Pulmonary artery (tissue), 1 donor: ENCODE measurements around the genes ENTPD3 and ZNF621.

- PRO-cap, result no peak
Observed at GRCh38 chr3:39145851-39146437, 7.4 kb downstream of the CSRNP1 start.

GRCh38 chr3:39186003-39186518 is 6.3 kb downstream of the XIRP1 start:
- PRO-cap, result no peak

- PRO-cap, result no peak
Observed at GRCh38 chr3:39288352-39288920, 8.6 kb upstream of the CX3CR1 start.

DNA sequence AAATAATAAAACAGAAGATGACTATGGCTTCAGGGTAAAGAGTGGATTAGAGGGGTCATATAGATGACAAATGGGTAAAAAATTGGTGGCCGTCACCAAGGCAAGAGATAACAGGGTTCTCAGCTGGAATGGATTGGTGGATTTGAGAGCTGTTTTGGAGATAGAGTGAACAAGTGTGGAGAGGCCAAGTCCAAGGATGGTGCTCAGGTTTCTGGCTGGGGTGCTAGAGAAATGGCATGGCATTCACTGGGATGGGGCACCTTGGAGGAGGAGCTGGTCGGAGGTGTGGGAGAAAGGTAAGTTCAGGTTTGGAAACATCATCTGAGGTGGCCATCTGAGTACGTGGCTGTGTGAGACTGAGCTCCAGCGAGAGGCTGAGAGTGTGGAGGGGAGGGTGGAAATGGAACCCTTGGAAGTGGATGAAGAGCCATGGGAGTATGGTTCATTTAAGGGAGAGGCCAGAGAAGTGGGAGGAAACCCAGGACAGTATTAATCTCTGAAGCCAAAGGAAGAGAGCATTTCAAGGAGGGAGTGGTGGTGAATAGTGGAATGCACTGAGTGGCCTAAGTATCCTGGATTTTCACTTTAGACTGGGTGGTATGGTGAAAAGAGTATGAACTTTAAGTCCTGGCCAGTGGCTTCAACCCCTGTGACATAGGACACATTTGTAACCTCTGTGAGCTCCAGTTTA is 3.6 kb downstream of the SLC25A38 start:
- PRO-cap, result no peak

DNA sequence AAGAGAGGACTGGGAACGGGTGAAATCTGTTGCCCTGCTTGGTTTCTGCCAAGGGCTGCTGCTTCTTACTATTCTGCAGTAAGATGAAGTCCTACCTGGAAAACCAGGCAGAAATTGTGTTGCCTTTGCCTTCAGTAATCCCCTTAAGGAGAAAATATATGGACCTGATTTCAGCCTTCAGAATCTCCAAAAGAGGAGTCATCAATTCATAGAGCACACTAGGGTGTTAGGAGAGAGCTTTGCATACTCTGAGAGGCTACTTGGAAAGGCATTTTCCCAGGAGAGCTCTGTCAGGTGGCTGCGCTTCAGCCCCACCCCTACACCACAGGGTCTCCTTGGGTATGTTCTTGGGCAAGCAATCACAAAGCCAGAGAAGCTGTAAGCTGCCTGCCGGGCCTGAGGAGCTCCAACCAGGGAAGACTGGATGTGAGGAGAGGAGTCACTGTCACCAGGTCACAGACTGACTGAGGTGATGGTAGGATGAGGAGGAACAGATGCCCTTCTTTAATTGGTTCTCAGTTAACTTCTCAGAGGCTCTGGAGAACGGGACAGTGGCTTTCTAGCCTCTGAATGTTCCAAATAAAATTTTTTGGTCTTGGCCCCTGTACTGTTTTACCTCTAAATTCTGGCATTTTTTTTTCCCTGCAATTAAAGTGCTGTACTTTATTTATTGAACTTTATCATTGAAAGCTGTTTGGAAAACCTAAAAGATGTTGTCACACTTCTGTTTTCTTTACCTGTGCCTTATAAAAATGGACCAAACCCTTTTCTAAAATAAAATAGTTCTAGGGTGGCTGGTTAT is 9.8 kb upstream of the RPSA start:
- PRO-cap, result no peak

GRCh38 chr3:39414418-39415094 is 8.0 kb downstream of the RPSA start:
- PRO-cap, result no peak

DNA sequence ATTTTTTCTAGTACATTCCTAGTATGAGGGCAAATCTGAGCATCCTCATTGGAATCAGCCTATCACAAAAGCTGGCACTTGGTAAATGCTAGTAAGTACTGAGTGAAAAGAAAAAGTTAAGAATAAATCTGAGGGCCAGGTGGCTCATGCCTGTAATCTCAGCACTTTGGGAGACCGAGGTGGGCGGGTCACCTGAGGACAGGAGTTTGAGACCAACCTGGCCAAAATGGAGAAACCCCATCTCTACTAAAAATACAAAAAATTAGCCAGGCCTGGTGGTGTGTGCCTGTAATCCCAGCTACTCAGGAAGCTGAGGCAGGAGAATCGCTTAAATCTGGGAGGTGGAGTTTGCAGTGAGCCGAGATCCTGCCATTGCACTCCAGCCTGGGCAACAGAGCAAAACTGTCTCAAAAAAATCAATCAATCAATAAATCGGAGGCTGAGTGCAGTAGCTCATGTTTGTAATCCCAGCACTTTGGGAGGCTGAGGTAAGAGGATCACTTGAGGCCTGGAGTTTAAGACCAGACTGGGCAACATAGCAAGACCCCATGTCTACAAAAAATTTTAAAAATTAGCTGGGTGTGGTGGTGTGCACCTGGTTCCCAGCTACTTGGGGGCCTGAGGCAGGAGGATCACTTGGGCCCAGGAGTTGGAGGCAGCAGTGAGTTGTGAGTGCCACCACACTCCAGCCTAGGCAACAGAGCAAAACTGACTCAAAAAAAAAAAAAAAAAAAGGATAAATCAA is 8.7 kb downstream of the RPSA start:
- PRO-cap, result no peak

DNA sequence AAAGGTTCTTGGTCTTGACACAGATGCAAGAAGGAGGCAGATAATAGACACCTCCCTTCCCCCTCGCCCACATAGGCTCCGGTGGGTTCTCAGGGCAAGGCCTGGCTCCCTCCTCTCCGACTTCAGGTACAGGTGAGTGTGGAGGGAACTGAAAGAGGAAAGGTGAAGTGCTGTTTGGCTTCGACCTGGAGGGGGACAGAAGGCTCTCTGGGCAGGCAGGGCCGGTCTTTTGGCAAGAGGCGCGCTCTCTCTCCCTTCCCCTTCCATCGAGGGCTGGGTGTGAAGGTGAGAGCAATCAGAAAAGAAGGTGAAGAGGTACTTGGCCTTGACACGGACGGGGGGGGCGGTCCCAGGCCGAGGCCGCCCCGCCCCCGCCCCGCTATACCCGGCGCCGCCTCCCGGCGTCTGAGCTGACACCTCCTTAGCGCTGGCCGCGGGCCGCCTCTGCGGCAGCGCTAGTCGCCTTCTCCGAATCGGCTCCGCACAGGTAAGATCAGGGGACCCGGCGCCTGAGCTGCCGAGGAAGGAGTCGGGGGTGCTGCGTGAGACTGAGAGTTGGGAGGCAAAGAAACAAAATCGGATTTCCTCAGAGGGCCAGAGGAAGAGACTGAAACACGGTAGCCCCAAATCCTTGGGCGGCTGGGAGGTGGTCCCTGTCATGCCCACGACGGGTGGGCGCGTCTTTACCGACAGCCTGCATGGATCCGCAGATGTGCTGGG is at the start of gene ENTPD3:
Gene ENTPD3 (plus strand): TSS at position 410 of the 720 bp plus-strand sequence.
- PRO-cap, result no peak

DNA sequence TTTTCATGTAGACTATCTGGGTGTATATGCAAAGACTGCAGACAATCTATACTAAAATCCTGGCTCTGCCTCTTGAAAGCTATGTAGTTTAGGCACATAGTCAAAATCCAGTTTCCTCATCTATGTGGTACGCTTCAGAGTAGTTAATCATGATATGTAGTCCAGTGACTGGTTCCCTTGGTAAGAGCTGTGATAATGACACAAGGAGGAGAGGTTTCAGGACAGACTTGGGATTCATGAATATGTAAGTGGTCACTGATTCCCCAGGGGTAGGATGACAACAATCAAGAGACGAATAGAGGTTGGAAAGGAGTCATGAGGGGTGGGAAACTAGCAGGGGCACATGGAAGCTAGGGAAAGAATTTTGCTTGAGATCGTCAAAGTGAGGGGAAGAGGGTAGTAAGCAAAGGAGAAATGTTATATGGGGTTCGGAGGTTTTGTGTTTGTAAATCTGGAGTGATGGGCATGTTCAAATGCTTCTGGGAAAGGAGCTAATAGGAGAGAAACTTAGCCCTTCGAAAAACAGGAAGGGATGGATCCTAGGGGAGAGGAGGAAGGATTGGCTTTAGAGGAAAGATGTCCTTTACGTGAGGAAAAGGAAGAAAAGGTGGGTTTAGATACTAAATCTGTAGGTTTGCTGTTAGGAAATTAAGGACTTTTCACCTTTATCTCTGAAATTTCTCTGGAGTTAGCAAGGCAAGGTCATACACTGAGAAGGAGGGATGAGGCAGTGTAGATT is 7.9 kb downstream of the RPL14 start:
- PRO-cap, result no peak

DNA sequence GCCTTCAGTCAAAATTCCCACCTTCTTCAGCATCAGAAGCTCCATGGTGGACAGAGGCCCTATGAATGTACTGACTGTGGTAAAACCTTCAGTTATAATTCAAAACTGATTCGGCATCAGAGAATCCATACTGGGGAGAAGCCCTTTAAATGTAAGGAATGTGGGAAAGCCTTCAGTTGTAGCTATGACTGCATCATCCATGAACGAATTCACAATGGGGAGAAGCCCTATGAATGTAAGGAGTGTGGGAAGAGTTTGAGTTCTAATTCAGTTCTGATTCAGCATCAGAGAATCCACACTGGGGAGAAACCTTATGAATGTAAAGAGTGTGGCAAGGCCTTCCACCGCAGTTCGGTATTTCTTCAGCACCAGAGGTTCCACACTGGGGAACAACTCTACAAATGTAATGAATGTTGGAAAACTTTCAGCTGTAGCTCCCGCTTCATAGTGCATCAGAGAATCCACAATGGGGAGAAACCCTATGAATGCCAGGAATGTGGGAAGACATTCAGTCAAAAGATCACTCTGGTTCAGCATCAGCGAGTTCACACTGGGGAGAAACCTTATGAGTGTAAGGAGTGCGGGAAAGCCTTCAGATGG is 10.5 kb downstream of the ZNF619 start:
- PRO-cap, result no peak

DNA sequence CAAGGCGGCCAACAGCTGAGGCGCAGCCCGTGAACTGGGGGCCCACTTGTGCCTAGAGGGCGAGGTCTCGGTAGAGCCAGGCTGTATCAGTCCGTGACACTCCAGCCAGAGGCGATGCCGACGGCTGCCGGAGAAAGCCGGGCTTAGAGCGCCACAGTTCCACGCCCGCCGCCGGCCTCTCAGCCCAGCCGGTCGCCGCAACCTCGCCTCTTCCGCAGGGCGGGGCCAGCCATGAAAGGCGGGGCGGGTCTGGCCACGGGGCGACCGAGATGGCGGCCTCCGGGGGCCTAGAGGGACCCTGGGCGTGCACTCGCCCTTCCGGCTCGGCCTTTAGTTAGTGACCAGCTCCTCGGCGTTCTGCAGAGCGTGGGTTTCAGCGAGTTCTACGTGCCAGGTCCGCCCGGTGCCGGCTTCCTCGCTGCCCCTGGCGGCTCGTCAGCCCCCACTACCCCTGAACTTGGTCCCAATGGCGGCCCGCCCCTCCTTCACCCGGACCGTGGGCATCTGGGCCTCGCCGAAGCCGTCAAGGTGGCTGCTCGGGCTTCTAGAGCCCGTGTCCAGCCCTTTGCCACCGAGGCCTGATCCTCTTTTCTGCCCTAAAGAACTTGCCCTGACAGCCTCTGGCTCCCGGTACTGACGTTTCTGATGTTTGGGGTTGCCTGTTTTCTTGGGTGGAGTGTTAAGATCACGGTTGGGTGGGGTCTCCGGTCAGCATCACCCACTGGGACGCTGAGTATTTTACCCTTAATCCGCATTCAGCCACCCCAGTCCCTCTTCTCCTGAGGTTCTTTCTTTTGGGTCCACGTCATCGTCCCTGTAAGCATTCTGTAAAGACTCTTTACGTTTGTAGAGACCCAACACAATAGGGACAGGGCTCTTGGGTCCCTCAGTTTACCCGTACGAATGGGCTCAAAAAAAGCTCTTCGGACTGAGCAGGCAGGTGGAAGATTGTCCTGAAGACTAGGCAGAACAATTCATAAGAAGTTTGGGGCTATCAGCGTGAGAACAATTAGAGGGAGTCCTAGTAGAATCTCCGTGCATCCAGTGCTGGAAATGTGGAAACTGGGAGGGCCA is at the start of gene ZNF621:
Gene ZNF621 (plus strand): TSS at position 316 of the 1,074 bp plus-strand sequence.
- PRO-cap, result bidirectional peak, plus-strand start at position 290 of the sequence, minus-strand start at position 179 of the sequence

- PRO-cap, result no peak
Observed at GRCh38 chr3:40892762-40893087, 306.6 kb upstream of the CTNNB1 start.

- PRO-cap, result no peak
Observed at GRCh38 chr3:40975439-40976421, 223.6 kb upstream of the CTNNB1 start.

- PRO-cap, result no peak
Observed at GRCh38 chr3:41115071-41115537, 84.2 kb upstream of the CTNNB1 start.

- PRO-cap, result no peak
Observed at GRCh38 chr3:41198577-41199170, 631 bp upstream of the CTNNB1 start.

DNA sequence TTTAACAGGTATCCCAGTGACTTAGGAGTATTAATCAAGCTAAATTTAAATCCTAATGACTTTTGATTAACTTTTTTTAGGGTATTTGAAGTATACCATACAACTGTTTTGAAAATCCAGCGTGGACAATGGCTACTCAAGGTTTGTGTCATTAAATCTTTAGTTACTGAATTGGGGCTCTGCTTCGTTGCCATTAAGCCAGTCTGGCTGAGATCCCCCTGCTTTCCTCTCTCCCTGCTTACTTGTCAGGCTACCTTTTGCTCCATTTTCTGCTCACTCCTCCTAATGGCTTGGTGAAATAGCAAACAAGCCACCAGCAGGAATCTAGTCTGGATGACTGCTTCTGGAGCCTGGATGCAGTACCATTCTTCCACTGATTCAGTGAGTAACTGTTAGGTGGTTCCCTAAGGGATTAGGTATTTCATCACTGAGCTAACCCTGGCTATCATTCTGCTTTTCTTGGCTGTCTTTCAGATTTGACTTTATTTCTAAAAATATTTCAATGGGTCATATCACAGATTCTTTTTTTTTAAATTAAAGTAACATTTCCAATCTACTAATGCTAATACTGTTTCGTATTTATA is 24.7 kb downstream of the CTNNB1 start:
- PRO-cap, result unidirectional peak, minus-strand start at position 380 of the sequence

DNA sequence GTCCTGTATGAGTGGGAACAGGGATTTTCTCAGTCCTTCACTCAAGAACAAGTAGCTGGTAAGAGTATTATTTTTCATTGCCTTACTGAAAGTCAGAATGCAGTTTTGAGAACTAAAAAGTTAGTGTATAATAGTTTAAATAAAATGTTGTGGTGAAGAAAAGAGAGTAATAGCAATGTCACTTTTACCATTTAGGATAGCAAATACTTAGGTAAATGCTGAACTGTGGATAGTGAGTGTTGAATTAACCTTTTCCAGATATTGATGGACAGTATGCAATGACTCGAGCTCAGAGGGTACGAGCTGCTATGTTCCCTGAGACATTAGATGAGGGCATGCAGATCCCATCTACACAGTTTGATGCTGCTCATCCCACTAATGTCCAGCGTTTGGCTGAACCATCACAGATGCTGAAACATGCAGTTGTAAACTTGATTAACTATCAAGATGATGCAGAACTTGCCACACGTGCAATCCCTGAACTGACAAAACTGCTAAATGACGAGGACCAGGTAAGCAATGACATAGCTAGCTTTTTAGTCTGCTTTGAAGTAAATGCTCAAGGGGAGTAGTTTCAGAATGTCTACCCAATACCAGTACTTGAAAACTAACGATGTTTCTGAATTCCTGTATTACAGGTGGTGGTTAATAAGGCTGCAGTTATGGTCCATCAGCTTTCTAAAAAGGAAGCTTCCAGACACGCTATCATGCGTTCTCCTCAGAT is 25.6 kb downstream of the CTNNB1 start:
- PRO-cap, result no peak

- PRO-cap, result no peak
Observed at GRCh38 chr3:41237958-41238423, 38.7 kb downstream of the CTNNB1 start.

DNA sequence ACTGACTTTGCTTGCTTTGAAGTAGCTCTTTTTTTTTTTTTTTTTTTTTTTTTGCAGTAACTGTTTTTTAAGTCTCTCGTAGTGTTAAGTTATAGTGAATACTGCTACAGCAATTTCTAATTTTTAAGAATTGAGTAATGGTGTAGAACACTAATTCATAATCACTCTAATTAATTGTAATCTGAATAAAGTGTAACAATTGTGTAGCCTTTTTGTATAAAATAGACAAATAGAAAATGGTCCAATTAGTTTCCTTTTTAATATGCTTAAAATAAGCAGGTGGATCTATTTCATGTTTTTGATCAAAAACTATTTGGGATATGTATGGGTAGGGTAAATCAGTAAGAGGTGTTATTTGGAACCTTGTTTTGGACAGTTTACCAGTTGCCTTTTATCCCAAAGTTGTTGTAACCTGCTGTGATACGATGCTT is 40.7 kb downstream of the CTNNB1 start:
- PRO-cap, result no peak

GRCh38 chr3:41646694-41647354 is 315.1 kb downstream of the ULK4 start:
- PRO-cap, result no peak